HL-60 (cell line): ENCODE measurements around a stretch of chr6.

DNA sequence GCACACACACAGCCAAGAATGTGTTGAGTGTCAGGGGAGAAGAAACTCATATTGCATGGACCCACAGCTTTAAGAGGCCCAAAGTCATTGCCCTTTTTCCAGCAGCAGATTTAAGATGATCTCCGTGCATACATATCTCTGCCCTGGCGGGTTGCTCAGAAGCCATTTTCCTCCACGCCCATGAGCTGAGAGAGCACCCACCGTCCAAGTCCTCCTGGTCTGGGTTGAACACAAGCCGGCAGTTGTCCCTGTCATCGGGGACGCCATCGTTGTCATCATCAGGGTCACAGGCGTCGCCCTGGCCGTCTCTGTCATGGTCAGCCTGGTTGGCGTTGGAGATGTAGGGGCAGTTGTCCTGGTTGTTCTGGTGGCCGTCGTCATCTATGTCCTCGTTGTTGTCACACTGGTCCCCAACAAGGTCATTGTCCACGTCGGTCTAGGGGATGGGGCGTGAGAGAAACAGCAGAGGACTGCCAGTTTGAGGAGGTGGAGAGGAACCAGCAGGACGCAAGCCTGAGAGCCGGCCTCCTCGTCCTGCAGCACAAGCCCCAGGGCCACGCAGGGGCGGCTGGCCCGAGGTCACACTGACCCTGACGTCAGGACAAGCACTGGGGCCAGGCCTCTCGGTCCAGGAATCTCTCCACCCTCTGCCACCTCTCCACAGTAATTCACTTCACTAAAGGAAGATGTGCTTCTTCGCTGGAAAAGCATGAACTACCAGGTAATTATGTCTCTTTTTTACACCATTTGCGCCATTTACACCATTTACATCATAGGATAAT lies 28.5 kb downstream of the THBS2 start:
- RRBS = no CpG with 5 or more reads among the region's 28 CpGs

GRCh38 chr6:169252021-169252665 lies 1.5 kb downstream of the THBS2 start:
- RRBS = no CpG with 5 or more reads among the region's 16 CpGs

DNA sequence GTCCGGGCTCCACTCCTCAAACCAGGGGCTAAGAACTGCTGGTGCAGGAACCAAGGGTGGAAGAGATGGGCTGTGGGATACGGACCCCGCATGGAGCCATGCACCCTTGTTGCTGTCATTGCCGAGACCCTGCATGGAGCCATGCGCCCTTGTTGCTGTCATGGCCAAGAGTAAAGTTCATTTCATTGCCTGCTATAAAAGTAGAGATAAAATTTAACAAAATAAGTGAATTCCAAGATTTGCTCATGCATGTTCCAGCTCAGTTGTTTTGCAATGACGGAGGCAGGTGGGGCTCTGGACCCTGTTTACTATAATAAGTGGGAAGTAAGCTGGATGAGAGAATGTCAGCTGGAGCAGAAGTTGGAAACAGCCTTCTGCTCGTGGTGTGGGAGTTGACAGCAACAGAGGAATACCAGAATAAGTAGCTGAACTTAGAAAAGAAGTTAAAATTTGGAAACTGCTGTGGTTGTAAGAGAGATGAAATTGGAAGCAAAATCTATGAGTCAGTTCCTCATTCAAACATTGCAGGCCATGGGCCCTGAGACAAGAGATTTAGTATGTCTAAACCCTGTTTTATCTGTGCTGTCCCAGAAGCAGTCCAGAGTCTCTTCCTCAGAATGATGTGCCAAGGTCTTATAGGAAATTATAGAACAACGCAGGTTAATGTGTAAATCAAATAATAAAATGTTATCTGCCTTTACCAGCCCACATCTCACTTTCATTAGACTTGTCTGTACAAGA lies 15.7 kb upstream of the THBS2 start:
- RRBS = no CpG with 5 or more reads among the region's 8 CpGs

- RRBS = no CpG with 5 or more reads among the region's 18 CpGs
Observed at GRCh38 chr6:169450619-169451436, 197.2 kb upstream of the THBS2 start.

- RRBS = no CpG with 5 or more reads among the region's 8 CpGs
Observed at GRCh38 chr6:169454453-169454957, 200.9 kb upstream of the THBS2 start.

DNA sequence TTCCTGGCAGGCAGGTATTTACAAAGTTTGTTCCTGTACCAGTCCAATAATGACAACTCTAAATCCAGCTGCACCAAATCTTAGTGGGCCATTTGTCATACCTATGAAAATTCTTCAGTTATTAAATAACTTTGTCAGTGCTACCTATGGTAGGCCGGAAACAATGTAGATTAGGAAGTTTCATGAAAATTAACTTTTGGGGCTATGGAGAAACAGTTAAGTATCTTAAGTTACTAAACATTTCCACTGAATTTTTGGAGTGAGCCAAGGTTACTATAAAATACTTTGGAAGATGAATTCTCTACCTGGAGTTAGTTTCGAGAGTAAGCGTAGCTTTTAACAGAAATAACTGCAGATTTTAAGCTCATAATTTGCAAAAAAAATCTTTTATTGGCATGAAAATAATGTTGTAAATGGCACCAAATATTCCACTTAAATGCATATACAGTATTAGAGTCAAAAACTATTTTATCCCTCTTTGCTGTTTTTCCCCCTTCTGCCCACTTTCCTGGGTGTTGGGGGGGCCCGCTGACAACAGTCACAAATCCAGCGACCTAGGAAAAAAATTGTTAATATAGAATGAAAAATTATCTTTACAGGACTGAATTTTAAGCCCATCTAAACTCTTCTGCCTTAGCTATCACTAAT lies 1.7 kb downstream of the C6orf120 start:
- RRBS = no CpG with 5 or more reads among the region's 5 CpGs

DNA sequence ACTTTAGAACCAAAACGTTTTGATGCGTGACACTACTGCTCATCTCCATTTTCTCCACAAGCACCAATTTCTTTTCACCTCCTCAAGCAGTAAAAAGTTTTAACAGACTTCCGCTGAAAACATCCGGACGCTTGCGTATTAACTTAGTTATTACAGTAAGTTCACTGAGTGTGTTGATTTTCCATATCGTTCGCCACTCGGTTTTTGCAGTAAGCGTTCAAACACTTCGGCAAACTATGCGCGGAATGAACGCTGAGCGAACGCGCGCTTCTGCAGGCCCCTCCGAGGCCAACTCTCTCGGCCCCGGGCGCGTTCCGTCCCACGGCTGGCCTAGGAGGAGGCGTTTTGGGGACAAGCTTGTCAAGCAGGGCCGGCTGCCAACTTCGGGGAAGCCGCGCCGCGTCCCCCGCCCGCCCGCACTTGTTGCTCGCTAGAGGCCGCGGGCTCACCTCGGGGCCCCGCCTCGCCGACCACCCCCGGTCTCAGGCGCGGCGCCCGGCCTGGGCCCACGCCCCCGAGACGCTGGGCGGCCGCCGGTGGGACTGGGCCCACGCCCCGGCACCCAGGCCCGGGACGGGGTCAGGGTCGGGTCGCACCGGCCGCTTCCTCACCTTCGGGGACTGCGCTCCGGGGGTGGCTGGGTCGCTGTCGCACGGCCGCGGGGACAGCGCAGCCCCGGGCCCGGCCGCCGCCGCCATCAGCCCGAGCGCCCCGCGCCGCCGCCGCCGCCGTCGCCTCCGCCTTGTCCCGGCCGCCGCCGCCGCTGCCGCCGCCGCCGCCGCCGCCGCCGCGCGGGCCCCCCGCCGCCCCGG lies 860 bp downstream of the PHF10 start:
- RRBS = 3% methylated on average over 58 of the region's 104 CpGs

- RRBS = 7% methylated on average over 6 of the region's 20 CpGs
Observed at GRCh38 chr6:169789891-169790186, 38.4 kb downstream of the ERMARD start.

DNA sequence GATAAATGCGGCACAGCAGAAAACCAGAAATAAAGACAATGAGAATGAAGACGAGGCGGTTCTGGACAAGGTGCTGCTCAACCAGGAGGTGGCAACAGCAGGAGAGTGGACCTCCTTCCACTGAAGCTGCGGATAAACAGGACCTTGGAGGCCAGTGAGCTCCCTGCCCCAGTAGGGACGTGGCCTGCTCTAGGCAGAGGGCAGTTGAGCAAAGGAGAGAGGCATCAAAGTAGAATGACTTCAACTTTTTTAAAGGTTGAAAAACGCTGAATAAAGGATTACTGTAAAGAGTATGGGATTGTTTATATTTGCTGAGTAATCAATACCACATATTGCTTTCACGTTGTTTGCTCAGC lies 48.0 kb downstream of the ERMARD start:
- RRBS = no CpG with 5 or more reads among the region's 7 CpGs

- RRBS = no CpG with 5 or more reads among the region's 8 CpGs
Observed at GRCh38 chr6:169832147-169832962, 80.9 kb downstream of the ERMARD start.

- RRBS = 100% methylated on average over 1 of the region's 18 CpGs
Observed at GRCh38 chr6:170178833-170179341, 112.0 kb downstream of the DLL1 start.

DNA sequence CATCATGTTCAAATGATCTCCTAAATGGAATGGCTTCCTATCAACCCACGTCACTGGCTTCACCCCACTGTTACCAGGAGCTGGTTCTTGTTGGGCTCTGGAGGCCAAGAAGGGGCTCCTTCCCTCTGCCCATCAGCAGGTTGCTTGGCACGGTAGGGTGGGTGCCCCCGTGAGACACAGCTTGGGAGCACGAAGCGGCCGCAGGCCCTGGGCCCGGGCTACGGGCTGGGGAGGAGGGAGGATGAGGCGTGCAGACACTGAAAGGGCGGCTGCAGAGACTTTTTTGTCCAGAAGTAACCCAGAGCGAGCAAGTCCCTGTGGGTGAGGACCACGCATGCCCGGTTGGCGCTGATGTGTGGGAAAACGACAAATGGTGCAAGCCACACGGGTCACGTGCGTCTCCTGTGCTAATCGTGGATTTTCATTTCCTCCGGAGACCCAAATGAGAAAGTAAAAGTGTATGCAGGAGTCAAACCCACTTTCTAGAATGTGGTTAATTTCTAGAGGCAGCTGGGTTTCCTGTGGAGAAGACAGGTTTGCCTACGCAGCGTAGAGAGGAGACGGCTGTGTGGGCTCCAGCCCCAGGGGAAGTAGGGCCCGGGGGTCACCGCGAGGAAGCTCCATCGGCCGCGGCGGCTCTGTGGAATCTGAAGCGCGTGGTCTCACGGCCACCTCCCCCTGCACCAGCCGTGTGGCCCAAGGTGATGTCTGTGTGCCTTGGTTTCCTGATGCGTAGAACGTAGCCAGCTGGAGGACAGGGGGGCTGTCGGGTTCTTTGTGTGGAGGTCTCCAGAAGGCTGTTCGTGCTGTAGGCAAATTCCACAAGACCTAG lies 19.1 kb downstream of the DLL1 start:
- RRBS = 5% methylated on average over 5 of the region's 38 CpGs

GRCh38 chr6:170352141-170352738 lies 45.7 kb downstream of the FAM120B start:
- RRBS = no CpG with 5 or more reads among the region's 3 CpGs

DNA sequence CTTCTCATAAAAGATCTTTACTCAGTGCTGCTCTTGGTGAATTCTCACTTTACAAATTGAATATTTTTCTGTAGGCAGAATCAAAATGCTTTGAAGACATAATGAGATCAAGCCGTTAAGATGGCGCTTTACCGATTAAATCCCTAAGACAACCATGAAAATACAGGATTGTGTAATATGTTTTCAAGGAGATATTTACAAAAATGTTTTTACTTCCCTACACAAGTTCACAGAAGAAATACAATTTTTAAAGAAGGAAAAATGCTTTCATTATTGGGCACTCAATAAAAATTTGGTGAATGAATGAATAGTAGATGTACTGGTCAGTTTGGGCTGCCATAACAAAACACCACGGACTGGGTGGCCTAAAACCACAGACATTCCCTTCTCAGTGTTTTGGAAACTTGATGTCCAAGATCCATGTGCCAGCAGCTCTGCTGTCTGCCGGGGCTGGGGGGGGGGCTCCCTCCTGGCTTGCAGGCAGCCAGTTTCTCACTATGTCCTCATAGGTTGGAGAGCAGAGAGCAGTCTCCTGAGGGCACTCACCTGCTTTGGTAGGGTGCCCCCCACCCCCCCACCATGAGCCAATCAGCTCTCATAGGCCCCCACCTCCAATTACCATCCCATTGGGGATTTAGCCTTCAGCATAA lies 61.9 kb downstream of the FAM120B start:
- RRBS = no CpG with 5 or more reads among the region's 5 CpGs

- RRBS = no CpG with 5 or more reads among the region's 27 CpGs
Observed at GRCh38 chr6:170376128-170377012, 69.8 kb downstream of the FAM120B start.

- RRBS = no CpG with 5 or more reads among the region's 30 CpGs
Observed at GRCh38 chr6:170612450-170612954, 28.1 kb upstream of the PDCD2 start.